Mesothelial cell of epicardium (in vitro differentiated cells): ENCODE results near the genes TUBD1, RPS6KB1 and TBX2.

DNA sequence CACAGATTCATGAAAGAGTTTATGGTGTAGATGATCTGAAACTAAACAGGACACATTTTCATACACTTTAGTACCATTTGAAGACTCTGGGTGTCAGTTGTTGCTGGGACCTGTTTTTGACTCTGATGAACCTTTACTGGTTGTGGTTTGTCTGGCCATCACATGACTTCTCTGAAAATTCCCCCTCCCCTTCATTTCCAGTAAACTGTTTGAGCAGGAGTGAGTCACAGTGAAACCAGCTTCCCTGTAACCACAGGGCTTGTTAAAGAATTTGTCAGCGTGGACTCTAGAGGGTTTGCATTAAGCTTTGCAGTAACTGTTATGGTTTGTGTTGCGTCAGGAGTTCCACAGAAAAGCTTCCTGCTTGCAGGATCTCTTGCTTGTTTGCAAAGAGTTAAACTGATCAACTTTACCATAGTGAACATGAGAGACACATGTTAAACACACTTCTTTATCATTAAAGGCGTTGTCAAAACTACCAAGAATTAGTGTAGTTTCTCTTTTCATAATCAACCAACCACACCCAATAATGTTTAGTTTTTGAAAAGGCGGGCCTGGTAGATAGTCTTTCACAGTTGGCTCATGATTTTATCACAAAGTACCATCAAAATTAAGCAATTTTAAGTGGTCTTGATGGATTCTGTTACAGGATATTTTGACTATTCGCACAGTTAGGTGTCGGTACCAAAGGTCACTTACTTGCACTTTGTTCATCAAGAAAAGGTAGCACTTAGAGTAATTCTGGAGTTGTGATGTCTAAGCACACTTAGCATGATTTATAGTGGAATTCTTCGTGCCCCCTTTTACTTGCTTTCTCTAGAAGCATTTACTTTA lies 79.2 kb downstream of the VMP1 start:
- PRO-cap: bidirectional peak, plus-strand start at position 312 of the sequence, minus-strand start at position 118 of the sequence

- PRO-cap: no peak
These were observed 63.5 kb downstream of the TUBD1 start for GRCh38 chr17:59828778-59830019.

DNA sequence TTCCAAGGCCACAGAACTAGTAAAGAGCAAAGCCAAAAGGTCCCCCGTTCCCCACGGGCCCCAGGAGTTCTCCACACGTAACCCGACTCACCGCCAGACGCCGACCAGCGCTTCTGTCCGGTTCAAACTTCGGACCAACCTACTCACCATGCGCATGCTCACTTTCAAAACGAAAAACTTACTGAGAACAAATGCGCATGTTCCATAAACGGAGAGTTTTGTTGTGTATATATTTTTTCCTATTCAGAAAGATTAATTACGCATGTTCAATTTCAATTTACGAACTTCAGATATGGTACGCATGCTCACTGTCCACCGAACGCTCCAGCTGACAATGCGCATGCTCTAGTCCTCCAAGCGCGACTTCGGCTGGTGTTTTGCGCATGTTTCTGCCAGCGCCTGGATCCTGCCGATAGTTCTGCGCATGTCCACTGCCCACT lies at the start of gene TUBD1:
TSS of gene TUBD1 (minus strand) at position 338 of the 440 bp plus-strand sequence.
- PRO-cap: unidirectional peak, minus-strand start at position 115 of the sequence

GRCh38 chr17:59893046-59894073 lies at the start of gene RPS6KB1:
Gene RPS6KB1, plus strand, starts transcription at chr17:59893121.
- PRO-cap: unidirectional peak, plus-strand start at chr17:59893121

- PRO-cap: unidirectional peak, minus-strand start at chr17:60135644
These were observed 14.2 kb upstream of the CA4 start for GRCh38 chr17:60135452-60136058.

GRCh38 chr17:60342056-60342996 lies 49.6 kb downstream of the USP32 start:
- PRO-cap: no peak

GRCh38 chr17:60487694-60488526 lies 38.1 kb downstream of the APPBP2 start:
- PRO-cap: no peak

- PRO-cap: bidirectional peak, plus-strand start at chr17:60600350, minus-strand start at chr17:60600009
These were observed 196 bp upstream of the PPM1D start for GRCh38 chr17:60599866-60600127.

GRCh38 chr17:60743711-60744315 lies 66.2 kb downstream of the BCAS3 start:
- PRO-cap: unidirectional peak, plus-strand start at chr17:60744065

DNA sequence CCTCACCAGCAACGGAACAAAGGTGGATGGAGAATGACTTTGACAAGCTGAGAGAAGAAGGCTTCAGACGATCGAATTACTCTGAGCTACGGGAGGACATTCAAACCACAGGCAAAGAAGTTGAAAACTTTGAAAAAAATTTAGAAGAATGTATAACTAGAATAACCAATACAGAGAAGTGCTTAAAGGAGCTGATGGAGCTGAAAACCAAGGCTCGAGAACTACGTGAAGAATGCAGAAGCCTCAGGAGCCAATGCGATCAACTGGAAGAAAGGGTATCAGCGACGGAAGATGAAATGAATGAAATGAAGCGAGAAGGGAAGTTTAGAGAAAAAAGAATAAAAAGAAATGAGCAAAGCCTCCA lies 288.5 kb upstream of the TBX2 start:
- PRO-cap: no peak

DNA sequence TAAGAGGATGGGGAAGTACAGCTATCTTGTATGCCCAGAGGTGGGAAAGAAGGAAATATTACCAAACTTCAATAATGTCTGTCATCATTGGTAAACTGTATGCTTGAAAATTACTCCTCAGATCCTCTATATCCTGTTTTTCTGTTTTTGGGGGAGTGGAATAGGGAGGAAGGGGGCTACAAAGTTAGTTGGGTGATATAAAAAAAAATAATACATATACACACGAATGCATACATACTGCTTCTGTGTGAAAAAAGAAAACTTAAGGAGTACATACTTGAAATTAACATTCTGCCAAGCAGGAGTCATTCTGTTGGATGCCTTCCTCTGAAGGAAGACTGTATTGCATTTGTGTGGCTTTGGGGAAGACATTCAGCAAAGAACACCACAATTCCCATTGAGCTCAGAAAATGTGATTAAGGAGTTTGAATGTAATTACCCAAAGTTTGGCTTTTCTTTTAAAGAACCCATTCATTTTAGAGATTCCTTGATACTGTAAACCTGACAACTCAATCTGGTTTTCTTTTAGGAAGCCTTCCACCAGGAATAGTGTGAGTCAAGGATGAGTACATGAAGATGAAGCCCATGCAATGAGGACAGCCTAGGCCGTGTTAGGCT lies 271.9 kb upstream of the TBX2 start:
- PRO-cap: no peak

DNA sequence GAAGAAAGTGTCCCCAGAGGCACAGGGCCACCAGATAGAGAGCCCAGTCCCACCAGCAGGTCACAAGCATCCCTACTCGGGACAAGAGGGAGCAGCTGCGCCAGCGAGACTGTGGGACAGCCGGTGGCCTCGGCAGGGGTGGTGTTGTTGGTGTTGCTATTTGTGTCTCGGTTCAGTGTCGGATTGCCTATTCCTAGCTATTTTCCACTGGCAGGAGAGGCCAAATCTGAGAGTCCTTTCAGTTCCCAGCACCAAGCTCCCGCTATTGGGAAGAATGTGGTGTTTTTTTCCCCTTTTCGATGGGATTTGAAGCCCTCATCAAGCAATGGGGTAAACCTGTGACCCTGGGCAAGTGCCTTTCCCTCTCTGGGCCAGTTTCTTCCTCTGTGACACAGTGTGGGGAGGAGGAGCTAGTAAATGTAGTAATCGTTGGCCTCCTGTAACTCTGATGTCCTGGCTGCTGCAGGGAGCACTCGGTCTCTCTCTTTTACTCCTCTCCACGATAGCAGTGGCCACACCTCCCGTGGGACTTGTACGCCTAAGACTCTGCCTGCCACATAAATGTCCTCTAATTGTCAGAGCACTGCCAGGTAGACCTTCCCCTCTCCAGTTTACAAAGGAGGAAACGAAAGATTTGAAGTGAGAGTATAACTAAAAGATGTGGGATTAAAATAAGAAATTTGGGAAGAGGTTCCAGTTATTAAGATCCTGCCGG lies 22.3 kb upstream of the TBX2 start:
- PRO-cap: no peak

- PRO-cap: no peak
These were observed at the start of gene TBX2 for GRCh38 chr17:61399710-61400119. Gene TBX2, plus strand, starts transcription at chr17:61399843.

GRCh38 chr17:61406221-61406571 lies 6.6 kb downstream of the TBX2 start:
- PRO-cap: no peak

GRCh38 chr17:61409224-61410082 lies 9.8 kb downstream of the TBX2 start:
- PRO-cap: no peak

DNA sequence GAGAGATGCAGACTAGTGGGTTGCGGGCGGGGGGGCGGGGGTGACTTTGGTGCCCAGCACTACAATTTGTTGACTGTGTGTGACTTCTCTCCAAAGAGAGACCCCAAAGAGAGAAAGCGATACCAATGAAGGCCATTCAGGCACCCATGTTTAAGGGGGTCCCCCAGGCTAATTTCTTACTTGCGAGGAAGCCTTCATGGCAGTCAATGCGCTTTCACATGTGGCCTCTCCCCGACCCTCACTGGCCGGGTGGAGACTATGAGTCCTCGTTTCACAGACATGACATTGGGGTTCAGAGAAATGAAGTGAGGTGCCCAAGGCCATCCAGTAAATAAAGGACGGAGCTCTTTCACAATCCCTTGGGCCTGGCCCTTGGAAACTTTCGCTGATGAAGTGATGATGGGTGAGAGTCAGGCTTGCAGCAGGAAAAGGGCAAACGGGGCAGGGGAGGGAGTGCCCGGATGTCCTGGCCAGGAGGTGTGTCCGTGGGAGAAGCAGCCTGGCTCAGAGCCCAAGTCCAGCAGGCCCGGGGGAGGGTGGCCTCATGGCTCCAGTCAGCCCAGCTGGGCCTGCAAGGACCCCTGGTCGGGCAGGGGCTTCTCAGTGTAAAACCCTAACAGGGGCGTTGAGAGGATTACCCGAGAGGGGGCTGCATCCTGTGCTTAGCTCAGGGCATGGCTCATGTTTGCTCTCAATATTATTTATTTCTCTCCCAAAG lies 14.6 kb downstream of the TBX2 start:
- PRO-cap: no peak

- PRO-cap: no peak
These were observed 25.1 kb upstream of the MED13 start for GRCh38 chr17:62089983-62090677.

DNA sequence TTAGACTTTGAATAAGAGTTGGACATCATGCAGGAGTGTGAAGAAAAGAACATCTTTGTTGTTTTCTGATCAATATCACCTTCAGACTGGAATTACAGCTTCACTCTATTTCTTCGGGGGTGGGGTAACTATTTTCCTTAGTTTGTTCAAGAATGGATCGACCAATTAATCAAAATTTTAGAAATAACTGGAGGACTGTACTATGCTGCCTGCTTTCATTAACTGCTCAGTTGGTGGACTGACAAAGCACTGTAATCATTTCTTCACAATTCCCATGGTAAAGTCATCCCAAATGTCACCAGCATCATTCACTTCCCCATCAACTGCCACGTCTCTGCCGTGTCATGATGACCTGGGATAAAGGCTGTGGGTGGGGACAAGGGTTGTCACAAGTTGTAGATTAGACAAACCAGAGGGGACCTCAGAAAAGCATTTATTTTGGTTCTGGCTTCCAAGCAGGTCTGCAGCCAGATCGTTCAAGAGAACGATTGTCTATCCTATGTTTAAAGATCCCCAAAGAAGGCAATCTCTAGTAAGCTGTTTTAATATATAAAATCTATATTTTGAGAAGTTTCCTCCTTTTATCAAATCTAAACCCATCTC lies 105.2 kb upstream of the MED13 start:
- PRO-cap: no peak

GRCh38 chr17:62458522-62458886 lies 20.1 kb upstream of the TLK2 start:
- PRO-cap: no peak

DNA sequence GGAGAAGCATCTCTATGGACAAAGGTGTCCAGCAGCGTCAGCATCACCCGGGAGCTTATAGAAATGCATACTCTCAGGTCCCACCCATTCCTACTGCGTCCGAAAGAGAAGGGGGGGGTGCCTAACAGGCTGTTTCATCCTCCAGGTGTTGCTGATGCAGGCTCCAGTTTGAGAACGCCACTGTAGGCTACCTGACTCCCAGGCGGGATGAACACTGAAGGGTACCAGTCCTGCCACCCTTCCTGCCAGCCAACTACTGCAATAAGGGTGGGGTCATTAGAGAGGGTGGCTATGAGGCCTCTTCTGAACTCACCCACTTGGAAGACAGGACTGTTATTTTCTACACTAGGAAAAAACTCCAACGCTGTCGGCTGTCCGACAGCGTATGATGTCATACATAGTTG lies 11.2 kb upstream of the MRC2 start:
- PRO-cap: no peak